Non-pigmented ciliary epithelial cell (primary cell): Measurements from ENCODE around the gene C1GALT1.

DNA sequence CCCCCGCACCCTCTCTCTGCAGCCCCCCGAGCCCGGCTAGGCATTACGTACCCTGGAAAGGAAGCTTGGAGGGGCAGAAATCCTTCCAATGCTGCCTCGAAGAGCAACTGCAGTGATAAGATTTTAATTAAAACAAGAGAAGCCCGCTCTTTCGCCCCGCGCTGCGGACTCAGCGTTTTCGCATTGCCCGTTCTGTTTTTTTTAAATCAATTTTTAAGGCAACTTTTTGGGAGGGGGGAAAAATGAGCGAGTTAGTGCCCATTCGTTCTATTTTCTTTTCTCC, 1.5 kb upstream of the TNRC18 start:
- RRBS = 6% methylated on average over 3 of the region's 15 CpGs

GRCh38 chr7:5443672-5444207, 20.1 kb upstream of the TNRC18 start:
- RRBS = no CpG with 5 or more reads among the region's 20 CpGs

- RRBS = 15% methylated on average over 6 of the region's 10 CpGs
Observed at GRCh38 chr7:5549132-5549820, 18.9 kb upstream of the ACTB start.

DNA sequence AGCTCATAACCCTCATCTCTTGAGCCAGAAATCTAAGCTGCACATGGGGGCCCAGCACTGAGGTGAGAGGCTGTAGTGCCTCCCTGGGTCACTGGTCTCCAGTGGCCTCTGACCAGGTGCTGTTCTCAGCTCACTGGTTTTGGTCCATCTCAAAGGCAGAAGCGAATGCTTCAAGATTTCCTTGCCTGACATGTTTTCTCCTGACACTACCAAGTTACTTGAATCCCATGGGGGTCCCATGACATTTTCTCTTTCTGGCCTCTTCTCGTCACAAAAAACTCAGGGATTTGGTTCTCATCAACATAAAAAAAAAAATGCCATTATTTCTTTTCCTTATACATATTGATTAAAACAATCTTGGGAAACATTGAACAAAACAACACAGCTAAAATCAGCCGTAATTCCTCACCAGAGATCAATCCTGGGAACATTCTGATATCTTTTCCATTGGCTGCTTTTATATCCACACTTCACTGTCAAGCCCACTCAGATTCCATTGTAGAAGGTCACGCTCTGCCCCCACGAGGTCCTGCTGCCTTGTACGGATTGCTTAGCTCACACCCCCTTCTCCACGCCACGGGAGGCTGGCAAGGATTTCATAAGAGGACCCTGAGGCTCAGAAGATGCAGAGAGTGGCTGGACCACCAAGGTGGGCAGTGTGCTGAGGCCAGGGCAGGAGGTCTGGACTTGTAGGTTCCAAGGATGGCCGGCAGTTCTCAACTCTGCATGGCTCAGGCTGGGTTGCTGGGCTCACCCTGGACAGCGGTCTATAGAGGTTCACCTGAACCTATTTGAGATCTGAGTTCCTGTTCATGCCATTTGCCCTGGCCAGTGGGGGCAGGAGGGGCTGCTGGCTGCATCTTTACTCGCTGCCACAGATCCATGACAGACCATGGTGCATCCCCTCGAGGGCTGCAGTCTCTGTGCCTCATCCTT, 39.0 kb downstream of the FSCN1 start:
- RRBS = no CpG with 5 or more reads among the region's 12 CpGs

GRCh38 chr7:5635162-5635880, 42.7 kb downstream of the FSCN1 start:
- RRBS = no CpG with 5 or more reads among the region's 10 CpGs

GRCh38 chr7:5670012-5671230, 77.8 kb downstream of the FSCN1 start:
- RRBS = no CpG with 5 or more reads among the region's 17 CpGs

GRCh38 chr7:5688826-5689683, 92.4 kb downstream of the RNF216 start:
- RRBS = no CpG with 5 or more reads among the region's 8 CpGs

DNA sequence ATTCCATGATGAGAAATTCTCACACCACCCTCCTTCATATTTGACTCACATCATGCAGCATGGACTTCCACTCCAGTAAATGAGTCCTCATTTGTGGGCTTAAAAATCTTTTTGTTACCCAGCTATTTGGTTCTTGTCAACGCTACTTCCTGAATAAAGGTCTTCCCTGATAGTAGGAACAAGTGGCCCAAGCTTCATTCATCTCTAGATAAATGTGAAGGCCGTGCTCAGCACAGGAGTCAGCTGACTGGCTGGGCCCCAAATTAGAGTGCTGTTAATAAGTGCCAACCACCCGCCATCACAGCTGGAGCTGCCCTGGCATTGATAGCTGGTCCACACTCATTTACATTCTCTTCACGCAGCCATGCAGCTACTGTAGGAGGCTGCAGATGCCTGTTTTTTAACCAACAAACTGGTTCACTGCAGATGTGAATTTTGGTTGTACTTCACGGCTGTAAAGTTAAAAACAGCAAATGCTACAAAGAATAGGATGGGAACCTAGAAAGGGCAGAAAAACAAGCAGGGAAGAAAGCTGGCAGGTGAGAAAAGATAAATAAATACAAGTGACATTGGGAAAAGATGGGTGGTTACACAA, 78.3 kb downstream of the RNF216 start:
- RRBS = no CpG with 5 or more reads among the region's 5 CpGs

- RRBS = no CpG with 5 or more reads among the region's 12 CpGs
Observed at GRCh38 chr7:6167125-6167724, 62.5 kb downstream of the USP42 start.

DNA sequence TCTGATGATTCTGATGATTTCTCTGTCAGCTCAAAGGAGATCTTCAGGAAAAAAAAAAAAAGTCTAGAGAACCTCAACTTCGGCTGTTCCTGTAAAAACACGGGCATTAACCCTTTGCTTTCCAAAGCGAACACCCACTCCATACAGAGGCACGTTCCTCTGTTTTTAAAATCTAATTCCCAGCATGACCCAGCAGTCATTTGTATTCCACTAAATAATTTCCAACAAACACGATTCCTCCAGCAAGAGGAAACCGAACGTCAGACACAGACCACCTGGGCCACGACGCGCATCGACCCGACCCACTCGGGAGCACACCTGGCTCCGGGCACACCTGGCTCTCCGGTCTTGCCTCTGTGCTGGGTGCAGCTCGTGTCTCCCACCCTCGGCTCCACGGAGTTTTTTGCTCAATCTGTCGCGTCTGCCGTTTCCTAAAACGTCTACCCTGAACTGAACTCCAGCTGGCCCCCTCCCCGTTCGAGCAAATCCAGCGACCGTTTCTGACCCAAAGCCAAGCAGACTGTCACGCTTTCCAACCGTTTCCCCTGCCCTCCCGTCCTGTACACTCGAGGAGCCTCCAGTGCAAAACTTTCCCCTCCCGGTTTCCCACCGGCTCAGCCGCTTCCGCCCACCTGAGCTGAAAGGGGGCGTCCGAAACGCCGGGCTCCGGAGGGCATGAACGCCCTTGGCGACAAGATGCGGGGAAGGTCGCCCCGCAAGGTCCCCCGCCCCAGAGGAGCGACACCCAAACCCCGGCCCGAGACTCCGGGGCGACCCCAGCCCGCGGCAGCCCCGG, 788 bp downstream of the CYTH3 start:
- RRBS = 3% methylated on average over 15 of the region's 53 CpGs

DNA sequence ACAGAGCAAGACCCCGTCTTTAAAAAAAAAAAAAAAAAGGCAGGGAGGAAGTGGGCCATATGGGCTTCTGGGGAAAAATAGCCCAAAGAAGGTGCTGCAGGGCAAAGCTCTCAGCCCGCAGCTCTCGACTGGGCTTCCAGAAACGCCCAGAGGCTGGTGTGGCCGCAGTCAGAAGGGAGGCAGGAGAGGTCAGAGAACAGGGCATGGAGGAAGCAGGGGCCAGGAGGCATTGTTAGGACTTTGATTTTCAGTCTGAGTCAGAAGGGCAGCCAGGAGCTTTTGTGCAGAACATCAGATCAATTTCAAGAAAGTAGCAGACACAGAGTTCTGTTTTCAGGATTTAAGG, 35.3 kb upstream of the CYTH3 start:
- RRBS = no CpG with 5 or more reads among the region's 5 CpGs

DNA sequence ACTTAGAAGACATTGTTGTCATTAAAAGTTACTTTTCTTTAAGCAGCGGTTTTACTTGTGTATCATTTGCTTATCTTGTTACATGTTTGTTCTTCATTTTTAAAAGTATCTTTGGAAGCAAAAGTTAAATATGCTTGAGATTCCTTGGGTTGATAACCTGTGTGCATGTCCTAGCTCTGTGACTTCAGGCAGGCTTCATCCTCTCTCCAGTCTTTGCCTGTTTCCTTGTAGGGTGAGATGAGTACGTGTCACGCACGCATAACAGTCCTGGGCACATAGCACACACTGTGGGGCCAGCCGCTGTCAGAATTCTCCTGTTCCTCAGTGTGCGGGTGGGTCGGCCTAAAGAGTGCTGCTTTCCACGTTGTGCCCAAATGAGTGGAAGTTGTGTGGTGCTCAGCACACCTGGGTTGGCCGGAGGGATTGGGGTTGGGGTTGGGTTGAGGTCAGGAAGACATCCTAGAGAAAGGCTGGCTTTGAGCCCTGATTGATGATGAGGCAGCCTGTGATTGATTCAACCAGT, 18.4 kb downstream of the RAC1 start:
- RRBS = no CpG with 5 or more reads among the region's 9 CpGs

GRCh38 chr7:6403220-6403543, 28.9 kb downstream of the RAC1 start:
- RRBS = no CpG with 5 or more reads among the region's 3 CpGs

GRCh38 chr7:6409062-6410217, 35.1 kb downstream of the RAC1 start:
- RRBS = 45% methylated on average over 1 of the region's 50 CpGs

GRCh38 chr7:6615821-6616587, 594 bp downstream of the ZNF853 start:
- RRBS = 2% methylated on average over 29 of the region's 50 CpGs

DNA sequence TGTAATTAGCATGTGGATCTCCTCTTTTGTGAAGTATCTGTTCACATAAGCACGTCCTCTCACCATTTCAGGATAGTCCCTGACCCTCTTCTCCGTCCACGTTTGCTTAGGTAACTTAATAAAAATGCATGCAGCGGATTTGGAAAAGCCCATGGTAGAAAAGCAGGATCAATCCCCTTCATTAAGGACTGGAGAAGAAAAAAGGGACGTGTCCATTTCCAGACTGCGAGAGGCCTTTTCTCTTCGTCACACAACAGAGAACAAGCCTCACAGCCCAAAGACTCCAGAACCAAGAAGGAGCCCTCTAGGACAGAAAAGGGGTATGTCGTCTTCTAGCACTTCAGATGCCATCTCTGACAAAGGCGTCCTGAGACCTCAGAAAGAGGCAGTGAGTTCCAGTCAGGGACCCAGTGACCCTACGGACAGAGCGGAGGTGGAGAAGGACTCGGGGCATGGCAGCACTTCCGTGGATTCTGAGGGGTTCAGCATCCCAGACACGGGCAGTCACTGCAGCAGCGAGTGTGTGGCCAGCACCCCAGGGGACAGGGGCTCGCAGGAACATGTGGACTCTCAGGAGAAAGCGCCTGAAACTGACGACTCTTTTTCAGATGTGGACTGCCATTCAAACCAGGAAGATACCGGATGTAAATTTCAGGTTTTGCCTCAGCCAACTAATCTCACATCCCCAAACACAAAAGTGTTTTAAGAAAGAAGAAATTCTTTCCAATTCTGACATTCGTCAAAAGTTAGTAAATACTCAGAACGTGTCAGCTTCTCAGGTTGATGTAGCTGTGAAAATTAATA, 16.7 kb upstream of the RSPH10B2 start:
- RRBS = no CpG with 5 or more reads among the region's 21 CpGs

DNA sequence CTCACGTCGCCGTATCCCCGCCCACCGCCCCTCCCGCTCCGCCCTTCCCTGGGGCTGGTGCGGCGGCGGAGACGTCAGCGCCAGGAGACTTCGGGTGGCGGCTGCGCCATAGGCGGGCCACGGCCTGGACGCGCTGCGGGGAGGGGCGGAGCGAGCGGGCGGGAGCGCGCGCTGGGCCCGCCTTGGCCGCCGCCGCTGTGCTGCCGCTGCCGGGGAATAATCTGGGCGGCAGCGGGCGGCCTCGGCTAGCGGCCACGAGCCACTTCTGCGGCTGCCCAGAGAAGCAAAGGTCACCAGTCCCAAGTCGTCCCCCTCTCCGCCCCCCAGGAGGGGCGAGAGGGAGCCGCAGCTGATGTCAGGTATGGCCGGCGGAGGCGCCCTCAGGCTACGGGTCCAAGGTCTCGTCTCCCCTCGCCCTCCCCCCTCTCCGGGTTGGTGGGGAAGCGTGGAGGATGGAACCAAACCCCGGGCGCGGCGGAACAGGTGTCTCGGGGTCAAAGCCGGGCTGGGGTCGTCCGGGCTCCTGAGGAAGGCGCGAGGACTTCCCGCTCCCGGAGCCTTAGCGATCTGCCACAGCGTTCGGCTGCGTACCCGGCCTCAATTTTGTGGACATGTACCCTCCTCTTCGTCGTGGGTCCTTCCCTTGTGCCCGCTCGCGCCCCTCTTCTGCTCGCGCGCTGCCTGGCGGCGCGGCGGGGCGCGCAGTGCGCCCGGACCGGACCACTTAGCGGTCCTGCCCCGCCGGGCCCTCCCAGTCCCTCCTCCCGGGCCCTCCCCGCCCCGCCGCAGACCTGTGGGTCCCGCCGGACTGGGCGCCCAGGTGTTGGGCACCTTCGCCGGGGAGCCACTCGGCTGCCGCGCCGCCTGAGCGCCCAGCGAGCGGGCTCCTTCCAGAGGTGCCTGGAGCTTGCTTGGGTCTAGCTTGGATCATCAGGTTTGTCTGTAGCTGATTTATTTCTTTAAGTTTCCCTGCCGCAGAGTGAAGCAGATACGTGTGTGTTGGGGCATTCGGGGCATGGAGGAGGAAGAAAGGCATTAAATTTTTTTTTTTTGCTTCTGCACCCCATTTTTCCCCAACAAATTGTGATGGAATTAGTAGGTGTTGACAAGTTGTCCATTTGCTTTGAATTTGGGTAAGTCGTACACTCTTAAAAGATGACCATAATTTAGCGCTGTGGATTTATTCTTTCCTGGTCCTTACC, at the start of gene C1GALT1:
Gene C1GALT1 (plus strand): TSS at position 83 of the 1,202 bp plus-strand sequence.
- RRBS = 2% methylated on average over 13 of the region's 110 CpGs

DNA sequence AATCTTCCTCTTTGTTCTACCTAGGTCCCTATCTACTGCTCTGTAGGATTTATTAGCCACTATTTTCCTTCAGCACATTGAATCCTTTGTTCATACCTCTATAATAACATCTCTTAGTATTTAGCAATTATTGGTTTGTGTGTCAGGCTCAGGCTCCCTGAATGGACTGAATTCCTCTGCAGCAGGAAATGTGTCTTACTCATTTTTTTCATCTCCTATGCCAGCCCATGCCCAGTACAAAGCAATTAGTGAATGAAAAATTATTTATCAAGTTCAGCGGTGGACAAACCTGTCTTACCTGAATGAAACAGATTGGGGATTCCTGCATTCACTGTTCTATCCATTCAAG, 53.7 kb downstream of the C1GALT1 start:
- RRBS = no CpG with 5 or more reads among the region's 1 CpG

DNA sequence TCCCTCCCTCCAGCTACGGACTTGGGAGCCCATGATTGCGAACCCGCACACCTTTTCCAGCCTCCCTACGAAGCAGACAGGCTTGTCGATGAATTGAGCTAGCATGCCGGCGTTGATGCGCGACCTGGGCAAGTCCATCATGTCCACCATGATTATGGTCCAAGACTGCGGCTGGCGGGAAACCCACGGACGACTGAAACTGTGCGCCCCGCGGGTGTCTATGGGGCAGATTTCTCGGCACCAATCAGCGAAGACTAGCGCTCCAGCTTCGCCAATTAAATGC, 342 bp upstream of the UMAD1 start:
- RRBS = no CpG with 5 or more reads among the region's 20 CpGs

DNA sequence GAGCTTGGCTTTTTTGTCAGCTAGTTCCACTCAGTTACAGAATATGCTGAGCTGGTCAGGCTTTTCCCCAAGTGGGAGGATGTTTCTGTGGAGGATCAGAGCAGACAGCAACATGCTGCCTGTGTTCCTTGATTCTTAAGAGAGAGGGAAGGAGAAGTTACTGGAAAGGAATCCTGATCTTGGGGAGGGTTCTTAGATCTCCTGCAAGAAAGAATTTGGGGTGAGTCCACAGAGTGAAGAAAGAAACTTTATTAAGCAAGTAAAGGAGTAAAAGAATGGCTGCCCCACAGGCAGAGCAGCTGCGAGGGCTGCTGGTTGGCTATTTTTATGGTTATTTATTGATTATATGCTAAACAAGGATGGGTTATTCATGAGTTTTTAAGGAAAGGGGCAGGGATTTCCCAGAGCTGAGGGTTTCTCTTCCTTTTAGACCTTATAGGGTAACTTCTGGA, 76.9 kb upstream of the RPA3 start:
- RRBS = no CpG with 5 or more reads among the region's 1 CpG